H4 (cell line): ENCODE data around the genes RCAN1 and DOP1B.

DNA sequence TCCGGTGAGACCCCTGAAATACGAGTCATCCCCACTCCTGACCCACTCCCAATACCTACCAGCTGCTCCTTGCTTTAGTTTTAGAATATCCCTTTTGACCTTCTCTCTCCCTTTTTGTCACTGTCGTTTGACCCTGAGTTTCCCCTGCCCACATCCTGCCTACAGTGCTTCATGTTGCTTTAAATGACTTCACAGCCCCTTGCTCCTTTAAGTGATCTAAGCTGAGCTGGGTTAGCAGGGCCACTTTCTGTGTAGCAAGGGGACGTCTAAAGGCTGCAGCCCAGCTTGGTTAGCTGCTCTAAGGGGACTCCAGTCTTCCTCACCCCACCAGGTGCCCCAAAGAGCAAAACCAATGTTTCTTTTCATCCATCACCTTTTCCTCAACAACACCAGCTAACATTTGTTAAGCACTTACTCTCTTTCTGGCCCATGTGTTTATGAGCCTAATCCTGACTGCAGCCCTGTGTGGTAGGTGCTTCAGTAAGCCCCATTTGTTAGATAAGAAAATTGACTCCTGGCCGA, 125.5 kb downstream of the MRPS6 start:
- RAMPAGE, long total RNA = no peak

DNA sequence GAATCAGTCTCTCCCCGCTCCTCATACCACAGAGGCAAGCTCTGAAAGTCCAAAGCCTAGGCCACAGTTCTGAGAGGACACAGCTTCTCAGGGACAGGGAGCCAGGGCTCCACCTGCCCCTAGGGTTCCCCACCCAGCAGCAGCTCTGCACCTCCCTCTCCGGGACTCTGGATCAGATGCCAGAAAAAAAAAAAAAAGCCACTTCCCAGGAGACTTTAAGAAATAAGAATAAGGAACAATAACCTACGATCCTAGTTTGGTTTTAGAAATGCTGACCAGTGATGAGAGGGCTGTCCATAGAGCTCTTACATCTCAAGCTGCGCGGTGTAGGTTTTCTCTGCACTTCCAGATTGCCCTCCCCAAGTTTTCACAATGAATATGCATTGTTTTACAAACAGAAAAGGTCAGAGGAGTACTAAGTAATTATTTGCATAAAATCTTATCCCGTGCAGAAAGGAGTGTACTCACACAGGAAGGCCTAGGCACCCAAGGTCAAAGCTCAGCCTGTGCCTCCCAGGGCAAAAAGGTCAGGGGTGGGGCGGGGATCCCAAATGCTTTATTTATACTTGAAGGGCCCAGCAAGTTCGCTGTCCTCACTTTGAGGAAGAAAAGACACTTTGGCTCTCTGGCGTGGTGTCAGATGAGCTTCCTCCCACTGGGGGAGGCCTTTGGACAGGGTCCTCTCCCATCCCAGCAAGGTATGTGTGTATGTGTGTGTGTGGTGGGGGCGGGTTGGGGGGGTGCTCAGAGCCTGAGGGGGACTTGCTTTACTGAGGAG, 10.2 kb upstream of the KCNE1 start:
- RAMPAGE, long total RNA = no peak

- RAMPAGE, long total RNA = no peak
These were observed 19.4 kb upstream of the KCNE1 start for GRCh38 chr21:34531414-34531777.

- RAMPAGE, long total RNA = no peak
These were observed 34.5 kb upstream of the KCNE1 start for GRCh38 chr21:34546518-34546816.

- RAMPAGE, long total RNA = no peak
These were observed at the start of gene RCAN1 for GRCh38 chr21:34614589-34615614. TSS of gene RCAN1 (minus strand) at chr21:34615113.

- RAMPAGE, long total RNA = no peak
These were observed 4.0 kb upstream of the RCAN1 start for GRCh38 chr21:34618873-34619346.

DNA sequence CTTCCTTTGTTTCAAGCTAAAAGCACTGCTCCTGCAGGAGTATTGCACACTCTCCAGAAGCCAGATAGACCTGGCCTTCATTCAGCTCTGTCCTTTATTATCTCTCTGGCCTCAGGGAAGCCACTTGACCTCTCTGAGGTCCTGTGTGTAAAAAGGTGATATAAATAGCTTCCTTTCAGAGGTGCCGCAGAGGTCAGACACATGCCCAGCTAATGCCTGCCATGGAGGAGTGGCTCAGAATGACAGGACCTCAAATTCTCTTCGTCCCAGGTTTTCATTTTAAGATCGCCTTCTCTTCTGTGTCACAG, 5.4 kb upstream of the RCAN1 start:
- RAMPAGE, long total RNA = no peak

- RAMPAGE, long total RNA = no peak
These were observed 44.3 kb downstream of the CLIC6 start for GRCh38 chr21:34713005-34713594.

GRCh38 chr21:34734585-34735319, 66.0 kb downstream of the CLIC6 start:
- RAMPAGE, long total RNA = no peak

DNA sequence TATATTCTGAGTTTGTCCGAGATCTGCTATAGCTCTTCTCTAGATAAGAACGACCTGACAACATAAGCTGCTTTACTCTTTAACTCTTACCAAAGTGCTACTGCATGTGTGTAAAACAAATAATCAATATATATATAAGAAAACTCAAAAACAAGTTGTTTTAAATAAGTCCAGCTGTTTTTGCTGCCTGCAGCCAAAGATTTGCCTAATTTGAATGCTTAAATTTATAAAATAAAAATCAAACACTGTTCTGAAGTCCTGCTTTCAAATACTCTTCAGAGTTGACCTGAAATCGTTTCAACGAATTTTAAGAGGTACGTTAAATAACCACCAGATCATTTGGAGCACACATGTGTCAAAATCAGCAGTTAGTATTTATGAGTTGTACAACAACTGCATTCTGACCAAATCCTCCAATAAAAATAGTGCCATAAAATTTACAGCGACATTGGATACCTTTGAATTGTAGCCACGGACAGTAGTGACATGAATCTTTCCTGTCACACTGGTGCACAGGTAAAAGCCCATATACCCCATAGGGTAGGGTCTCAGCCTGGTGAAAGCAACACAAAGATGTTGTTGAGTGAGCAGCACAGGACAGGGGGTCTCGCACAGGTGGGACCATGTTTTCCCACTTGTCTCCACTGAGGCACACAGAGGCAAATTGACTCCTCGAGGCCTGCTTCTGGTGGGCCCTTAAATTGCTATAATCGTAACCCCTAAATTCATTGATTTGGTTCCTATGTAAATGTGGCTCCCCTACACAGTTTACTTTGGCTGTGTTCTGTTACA, 121.5 kb downstream of the CLIC6 start:
- RAMPAGE, long total RNA = no peak

DNA sequence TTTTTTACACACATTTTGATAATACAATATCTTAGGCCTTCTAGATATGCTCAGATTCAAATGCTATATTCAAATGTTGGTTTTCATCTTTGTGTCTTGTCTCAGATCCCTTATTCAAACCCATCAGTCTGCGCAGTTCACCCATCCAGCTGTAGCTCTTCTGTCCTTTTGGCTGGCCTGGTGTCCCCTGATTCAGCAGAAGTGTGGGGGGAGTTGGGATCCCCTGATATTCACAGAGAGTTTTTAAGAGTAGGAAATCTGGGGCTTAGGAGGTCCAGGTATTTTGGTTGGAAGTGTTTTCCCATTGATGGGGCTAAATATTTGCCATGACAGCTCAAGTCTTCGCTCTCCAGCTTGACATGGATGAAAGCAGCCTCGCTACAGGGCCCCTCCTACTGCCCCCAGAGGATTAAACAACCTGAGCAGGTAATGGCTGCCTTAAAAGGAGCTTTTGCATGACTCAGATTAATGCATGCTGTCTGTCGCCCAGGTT, 127.5 kb downstream of the CLIC6 start:
- RAMPAGE, long total RNA = no peak

GRCh38 chr21:34807914-34808697, 139.3 kb downstream of the CLIC6 start:
- RAMPAGE, long total RNA = no peak

DNA sequence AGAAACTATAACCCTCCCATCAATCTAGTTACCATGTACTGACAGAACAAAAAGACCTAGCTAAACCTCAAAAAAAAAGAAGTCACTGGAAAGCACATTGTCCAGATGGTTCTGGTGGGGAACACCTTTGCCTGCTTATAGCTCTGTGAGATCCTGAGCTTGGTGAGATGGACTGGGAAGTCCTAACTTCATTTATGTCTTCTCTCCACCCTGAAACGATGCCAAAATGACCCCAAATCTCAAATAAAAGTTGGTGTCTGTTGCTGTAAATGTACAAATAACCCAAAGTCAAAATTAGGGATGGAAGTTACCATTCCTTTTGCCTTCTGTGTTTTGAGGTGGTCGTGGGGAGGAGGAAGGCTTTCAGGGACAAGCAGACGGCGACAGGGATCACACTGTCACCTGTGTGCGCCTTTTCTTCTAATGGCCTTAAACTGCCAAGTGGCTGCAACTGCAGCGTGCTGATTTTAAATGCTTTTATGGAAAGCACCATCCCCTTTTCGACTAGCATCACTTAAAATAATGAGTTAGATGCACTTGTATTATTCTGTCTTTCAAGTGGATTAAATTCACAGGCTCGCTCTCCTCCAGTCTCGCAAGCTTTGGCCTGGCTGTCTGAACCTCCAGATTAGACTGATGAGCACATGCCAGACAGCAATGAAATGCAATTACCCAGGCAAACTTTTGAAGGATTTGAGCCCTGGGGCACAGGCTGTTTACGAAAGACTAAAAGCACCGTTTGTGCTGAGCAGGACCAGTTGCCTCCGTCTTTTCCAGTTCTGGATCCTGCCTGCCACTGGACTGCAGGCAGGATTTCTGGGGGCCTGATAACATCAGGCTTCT, 145.4 kb downstream of the CLIC6 start:
- RAMPAGE, long total RNA = no peak

GRCh38 chr21:34829870-34830626, 161.3 kb downstream of the CLIC6 start:
- RAMPAGE, long total RNA = no peak

DNA sequence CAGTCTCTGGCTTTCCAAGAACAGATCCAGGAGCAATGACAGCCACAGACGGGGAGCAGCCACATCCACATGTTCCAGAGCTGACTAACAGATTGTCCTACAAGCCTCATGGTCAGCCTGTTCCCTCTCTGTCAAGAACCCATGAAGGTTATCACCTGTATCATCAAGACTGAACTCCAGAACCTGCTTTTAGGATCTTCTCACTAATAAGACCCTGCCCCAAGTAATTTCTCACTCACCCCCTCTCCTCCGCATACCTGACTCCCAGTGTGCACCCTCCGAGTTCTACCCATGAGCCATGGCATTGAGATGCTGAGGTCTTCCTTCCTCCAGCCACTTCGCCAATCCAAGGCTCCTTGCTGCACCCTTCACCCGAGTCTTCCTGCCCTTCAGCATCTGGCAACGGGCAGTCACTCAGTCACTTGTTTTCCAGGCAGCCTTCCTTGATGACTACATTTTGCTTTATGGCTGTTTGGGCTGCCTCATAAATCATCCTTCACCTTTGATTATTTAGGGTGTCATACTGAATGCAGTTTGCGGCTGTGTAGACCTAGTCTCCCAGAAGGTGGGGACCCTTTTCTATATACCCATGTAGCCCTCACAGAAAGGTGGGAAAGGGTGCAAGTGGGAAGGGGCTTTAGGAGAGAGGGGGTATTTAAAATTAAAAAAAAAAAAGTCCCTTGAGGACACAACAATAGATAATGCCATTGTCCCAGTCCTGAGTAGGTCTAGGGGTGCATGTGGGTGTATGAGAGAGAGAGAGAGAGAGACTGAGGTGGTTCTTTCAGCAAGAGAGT, 187.5 kb downstream of the RUNX1 start:
- RAMPAGE, long total RNA = no peak

- RAMPAGE, long total RNA = no peak
These were observed 177.9 kb downstream of the RUNX1 start for GRCh38 chr21:34870906-34871820.

GRCh38 chr21:34872294-34873028, 176.6 kb downstream of the RUNX1 start:
- RAMPAGE, long total RNA = no peak

DNA sequence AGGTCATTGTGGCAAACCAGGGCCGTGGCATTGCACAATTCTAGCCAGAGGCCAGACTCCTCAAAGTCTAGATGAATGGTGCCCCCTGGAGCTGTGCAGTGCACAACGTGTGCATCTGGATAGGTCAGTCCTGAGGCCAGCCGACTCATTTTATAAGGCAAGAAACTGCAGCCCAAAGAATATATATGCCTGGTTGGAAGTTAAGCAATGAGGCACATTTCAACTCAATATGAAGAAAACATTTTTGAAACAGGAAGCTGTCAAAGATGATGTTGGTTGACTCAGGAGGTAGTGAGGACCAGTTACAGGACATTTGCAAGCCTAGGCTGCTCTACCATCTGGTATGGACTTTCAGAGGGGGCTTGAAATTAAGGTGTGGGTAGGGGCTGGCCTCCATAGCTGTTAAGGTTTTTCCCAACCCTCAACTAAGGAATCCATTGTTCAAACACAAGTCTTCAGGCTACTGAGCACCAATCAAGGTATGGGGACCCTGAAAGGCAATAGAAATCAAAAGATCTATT, 459.5 kb upstream of the RUNX1 start:
- RAMPAGE, long total RNA = no peak

- RAMPAGE, long total RNA = no peak
These were observed at the start of gene DOP1B for GRCh38 chr21:36156727-36157859. TSS of gene DOP1B (plus strand) at chr21:36156824.

- RAMPAGE, long total RNA = no peak
These were observed 17.7 kb downstream of the MORC3 start for GRCh38 chr21:36337643-36338182.